Fibroblast of villous mesenchyme (primary cell): ENCODE measurements around the gene PHF3.

DNA sequence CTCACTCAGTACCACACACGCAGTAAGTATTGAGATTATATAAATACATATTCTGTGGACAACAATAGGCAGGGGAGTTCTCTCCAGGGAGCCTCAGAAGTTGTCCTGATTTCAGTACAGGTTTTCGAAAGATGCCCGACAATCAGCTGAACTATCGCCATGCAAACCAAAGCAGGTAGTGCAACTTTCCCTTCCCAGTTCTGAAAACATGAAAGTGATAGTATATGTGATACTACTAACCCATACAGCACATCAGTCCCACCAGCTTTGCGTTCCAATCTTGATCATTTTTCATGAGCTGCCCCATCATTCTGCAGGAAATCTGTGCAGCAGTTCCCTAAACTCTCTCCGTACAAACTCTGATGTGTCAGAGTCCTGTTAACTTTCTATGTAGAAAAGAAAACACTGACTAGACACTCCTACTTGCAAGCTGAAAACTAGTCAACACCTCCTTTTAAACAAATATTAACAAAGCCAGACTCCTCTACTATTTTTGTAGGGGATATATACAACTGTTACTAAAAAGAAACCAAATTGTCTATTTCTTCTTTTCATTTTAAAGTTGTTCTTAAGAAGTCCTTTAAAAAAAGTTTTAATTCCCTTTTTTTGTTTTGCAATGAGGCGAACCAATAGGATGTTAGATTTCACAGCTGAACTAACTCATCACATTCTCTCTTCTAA is 212.5 kb downstream of the DST start:
- CAGE, long polyA plus RNA: no peak

- CAGE, long polyA plus RNA: no peak
Measured at GRCh38 chr6:56953350-56954035, 1.1 kb downstream of the DST start.

GRCh38 chr6:57054732-57055376 is 8.4 kb downstream of the KIAA1586 start:
- CAGE, long polyA plus RNA: no peak

DNA sequence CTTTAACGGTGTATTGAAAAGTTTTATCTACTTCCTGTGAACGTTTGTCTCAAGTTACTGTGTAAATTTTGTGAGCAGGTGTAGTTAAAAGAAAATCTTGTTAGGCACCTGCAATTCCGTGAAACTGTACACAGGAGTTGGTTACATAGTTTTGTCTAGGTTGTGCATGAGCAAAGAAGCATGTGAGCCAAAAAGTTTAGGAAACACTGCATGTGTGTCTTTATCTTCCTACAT is 1.4 kb downstream of the BAG2 start:
- CAGE, long polyA plus RNA: no peak

- CAGE, long polyA plus RNA: no peak
Measured at GRCh38 chr6:57177708-57178320, 5.7 kb downstream of the BAG2 start.

DNA sequence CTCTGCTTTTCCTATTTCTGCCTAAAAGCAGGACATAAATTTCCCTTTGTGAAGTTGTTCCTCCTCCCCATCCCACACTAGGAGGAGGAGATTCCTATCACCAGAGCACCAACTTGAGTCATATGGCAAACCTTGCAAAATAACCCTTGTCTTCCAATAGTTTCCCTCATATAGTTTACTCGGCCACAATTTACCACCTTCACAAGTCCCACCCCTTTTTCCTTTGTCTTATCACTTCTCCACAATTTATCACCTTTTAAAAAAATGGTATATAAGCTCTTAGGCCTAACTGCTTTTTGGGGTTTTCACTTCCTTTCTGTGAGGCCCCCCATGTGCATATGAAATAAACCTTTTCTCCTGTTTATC is 2.8 kb upstream of the RAB23 start:
- CAGE, long polyA plus RNA: no peak

DNA sequence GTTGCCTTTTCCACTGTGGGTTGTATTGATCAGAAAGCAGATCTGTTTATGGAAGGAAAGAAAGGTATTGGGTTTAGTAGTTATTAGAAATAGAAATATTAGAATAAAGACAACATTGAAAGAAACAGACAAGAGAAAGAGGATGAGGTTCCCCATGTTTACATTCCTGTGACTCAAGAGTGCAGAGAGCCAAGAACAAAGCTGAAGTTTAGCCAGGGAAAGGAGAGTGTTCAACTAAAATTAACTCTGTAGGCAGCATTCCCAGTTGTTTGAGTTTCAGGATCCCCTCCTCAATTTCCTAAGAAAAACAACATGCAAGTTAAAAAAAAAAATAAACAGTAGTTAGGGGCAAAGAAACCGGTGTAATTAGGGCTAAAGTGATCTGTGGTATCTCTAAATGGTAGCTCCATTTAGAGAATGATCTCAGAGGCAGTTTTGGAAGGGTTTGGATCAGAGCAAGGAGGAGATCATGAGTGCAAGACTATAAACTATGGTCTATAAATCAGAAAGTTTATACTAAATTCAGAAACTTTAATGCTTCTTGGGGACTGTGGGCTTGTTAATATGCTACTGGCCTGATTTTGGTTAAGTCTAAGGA is 30.9 kb upstream of the RAB23 start:
- CAGE, long polyA plus RNA: no peak

GRCh38 chr6:57420369-57421105 is 103.1 kb downstream of the PRIM2 start:
- CAGE, long polyA plus RNA: no peak

- CAGE, long polyA plus RNA: no peak
Measured at GRCh38 chr6:57423213-57423610, 105.8 kb downstream of the PRIM2 start.

GRCh38 chr6:57432278-57432706 is 114.9 kb downstream of the PRIM2 start:
- CAGE, long polyA plus RNA: no peak

GRCh38 chr6:57822911-57823141 is 505.4 kb downstream of the PRIM2 start:
- CAGE, long polyA plus RNA: no peak

- CAGE, long polyA plus RNA: no peak
Measured at GRCh38 chr6:60622108-60622532, 1663.9 kb downstream of the KHDRBS2 start.

GRCh38 chr6:60655352-60655877 is 1630.6 kb downstream of the KHDRBS2 start:
- CAGE, long polyA plus RNA: no peak

DNA sequence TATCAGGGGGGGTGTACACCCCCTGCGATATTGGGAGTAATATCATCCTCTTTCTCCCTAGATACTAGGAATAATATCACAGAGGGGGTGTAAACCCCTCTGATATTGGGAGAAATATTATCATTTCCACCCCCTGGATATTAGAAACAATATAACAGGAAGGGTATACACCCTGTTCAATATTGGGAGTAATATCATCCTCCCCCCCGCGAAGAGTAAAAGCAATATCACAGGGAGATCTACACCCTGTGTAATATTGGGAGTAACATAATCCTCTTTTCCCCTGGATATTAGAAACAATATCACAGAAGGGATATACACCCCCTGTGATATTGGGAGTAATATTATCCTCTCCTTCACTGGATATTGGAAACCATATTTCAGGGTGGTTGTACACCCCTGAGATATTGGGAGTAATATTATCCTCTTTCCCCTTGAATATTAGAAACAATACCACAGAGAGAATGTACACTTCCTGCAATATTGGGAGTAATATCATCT is 1248.0 kb downstream of the KHDRBS2 start:
- CAGE, long polyA plus RNA: no peak

GRCh38 chr6:63478274-63478473 is 94.1 kb upstream of the PTP4A1 start:
- CAGE, long polyA plus RNA: no peak

GRCh38 chr6:63560940-63561220 is 11.4 kb upstream of the PTP4A1 start:
- CAGE, long polyA plus RNA: no peak

DNA sequence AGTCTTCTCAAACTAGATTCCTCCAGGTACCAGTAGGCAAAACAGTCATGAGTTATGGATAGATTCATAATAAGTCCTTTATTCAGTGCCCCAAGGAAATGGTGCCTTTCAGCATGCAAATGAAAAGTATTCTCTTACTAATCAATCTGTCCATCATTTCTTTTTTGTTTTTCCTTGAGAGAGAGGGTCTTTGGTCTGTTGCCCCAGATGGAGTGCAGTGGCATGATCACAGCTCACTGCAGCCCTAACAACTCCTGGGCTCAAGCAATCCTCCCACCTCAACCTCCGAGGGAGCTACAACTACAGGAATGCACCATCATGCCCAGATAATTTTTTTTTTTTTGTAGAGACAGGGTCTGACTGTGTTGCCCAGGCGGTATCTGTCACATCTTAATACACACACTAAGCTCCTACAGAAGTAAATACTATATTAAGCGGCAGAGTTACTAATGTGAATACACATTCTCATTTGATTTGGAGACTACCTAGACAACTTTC is 7.4 kb upstream of the PTP4A1 start:
- CAGE, long polyA plus RNA: no peak

GRCh38 chr6:63566056-63566514 is 6.2 kb upstream of the PTP4A1 start:
- CAGE, long polyA plus RNA: no peak

GRCh38 chr6:63581268-63581563 is 8.9 kb downstream of the PTP4A1 start:
- CAGE, long polyA plus RNA: no peak

DNA sequence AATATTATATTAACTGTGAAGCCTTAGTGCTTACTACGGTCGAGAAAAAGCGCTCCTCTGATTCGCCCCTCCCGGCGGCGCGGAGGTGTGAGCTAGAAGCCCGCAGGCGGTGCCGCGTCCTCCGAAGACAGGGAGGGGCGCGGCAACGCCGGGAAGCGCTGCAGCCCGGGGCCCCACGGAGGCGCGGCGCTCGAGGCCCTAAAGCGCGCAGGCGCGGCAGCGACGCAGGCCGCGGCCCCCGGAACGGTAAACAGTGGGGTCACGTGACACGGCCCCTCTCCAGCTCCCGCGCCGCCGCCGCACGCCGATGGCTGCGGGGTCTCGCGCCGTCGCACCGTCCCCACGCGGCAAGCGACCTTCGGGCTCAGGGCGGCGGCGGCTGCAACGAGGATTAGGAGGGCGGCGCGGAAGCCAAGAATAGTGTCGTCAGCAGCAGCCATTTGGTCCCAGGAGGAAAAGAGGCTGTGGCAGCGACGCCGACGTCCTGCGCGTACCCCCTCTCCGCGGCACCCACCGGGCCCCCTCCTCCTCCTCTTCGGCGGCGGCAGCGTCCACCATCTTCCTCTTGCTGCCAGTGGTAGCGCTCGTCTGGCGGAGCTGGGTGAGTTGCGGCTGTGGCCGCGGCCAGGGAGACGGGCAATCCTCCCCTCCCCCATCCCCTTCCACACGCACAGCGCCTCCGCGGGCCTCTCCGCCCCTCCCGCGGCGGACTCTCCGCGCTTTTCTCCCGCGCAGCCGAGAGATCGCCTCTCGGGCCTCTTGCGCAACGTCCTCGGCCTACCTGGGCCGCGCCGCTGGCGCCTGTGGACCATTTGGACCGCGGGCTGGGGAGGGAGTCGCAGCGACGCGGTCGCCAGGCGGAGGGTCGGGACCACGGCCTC is at the start of gene PHF3:
PHF3 (plus strand) TSS at position 253 of the 881 bp plus-strand sequence.
- CAGE, long polyA plus RNA: no peak